ENCODE results near the gene CLGN.

DNA sequence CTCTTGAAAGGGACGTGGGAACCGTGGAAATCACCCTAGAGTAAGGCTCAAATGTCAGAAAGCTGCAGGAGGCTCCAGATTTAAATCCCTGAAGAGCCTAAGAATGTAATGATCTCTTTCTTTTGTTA lies 1.6 kb upstream of the ELF2 start:
- PRO-cap, 4 experiments: no peak in any of the 4 experiments
- RAMPAGE, long total RNA, 4 experiments: no peak in any of the 4 experiments

DNA sequence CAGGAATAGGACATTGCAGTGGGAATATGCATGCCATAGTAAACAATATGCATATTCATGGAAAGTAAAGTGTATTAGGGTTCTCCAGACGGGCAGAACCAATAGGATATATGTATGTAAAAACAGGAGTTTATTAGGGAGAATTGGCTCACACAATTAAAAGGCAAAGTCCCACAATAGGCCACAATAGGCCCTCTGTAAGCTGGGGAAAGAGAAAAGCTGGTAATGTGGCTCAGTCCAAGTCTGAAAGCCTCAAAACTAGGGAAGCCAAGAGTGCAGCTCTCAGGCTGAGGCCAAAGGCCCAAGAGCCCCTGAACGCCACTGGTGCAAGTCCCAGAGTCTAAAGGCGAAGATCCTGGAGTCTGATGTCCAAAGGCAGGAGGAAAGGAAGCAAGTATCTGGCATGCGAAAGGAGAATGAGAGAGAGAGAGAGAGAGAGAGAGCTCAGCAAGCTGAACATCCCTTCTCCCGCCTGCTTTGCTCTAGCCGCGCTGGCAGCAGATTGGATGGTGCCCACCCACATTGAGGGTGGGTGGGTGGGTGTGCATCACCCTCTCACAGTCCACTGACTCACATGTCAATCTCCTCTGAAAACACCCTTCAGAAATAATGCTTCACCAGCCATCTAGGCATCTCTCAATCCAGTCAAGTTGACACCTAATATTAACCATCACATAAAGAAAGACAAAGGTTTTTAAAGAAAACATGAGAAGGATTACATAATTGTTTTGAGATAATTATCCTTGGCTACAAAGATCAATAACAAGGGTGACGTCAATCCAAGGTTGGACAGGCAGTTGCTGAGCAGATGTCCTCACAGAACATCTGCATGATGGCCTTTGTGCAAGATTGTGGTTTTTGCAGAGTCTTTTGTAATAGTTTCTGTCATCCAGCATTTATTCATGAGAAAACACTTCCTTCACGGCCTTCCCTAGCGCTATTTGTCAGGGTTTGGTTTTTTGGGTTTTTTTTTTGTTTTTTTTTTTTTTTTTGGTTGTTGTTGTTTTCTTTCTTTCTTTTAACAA lies 31.0 kb upstream of the ELF2 start:
- PRO-cap, 4 experiments: no peak in any of the 4 experiments
- RAMPAGE, long total RNA, 4 experiments: no peak in any of the 4 experiments

DNA sequence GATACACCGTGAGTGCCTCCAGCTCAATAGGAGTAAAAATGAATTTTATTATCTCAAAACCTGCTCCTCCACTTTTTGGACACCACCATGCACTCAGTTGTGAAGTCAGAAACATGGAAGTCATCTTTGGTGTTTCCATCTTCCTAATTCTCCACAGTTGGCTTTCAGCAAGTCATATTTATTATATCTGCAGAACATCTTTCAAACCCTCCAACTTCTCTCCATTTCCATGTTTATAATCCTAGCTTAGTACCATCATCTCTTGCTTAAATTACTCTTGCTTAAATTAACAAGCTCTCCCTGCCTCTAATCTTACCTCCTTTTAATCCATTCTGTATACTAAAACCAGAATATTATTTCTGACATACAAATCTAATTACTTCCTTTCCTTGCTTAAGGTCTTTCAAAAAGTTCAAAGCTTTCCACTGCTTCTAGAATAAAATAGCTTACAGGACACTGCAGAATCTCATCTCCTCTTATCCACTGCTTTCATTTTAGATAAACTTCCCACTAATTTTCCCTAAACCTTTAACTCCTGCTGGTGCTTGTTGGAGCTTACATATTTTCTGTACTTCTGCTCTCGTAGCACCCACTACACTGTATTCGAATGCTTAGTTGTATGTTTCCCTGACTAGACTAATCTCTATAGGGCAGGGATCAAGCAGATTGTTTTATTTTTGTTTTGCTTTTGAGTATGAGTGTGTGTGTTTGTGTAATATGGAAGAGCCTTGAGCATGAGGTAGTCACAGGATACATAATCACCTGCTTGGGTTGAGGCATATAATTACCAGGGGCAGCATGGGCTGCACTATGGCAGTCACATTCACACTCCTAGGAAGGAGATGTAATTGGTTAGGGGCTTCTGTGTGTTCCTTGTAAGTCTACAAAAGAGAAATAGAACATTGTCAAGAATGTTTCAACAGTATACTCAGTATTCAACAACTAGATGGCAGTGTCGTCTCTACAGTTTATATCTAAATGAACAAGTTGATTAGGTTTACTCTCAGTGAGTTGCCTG lies 50.9 kb upstream of the RAB33B start:
- PRO-cap, 4 experiments: no peak in any of the 4 experiments
- RAMPAGE, long total RNA, 4 experiments: no peak in any of the 4 experiments

- PRO-cap, 4 experiments: no peak in any of the 4 experiments
- RAMPAGE, long total RNA, 4 experiments: no peak in any of the 4 experiments
Measured at GRCh38 chr4:139409473-139410159, 44.3 kb upstream of the RAB33B start.

- PRO-cap, 4 experiments: no peak in any of the 4 experiments
- RAMPAGE, long total RNA, 4 experiments: start-site peak on the plus strand in 1 of 4 experiments, at chr4:139410353-139410634 at its widest, 7 reads per replicate
Measured at GRCh38 chr4:139410237-139410877, 43.6 kb upstream of the RAB33B start.

GRCh38 chr4:139623127-139623359 lies 42.6 kb upstream of the MGST2 start:
- PRO-cap, 4 experiments: no peak in any of the 4 experiments
- RAMPAGE, long total RNA, 4 experiments: no peak in any of the 4 experiments

- PRO-cap, 4 experiments: no peak in any of the 4 experiments
- RAMPAGE, long total RNA, 4 experiments: no peak in any of the 4 experiments
Measured at GRCh38 chr4:139736355-139736714, 70.7 kb downstream of the MGST2 start.

- PRO-cap, 4 experiments: no peak in any of the 4 experiments
- RAMPAGE, long total RNA, 4 experiments: no peak in any of the 4 experiments
Measured at GRCh38 chr4:139901840-139902560, 236.4 kb downstream of the MGST2 start.

GRCh38 chr4:140028499-140029417 lies 125.2 kb downstream of the MAML3 start:
- PRO-cap, 4 experiments: no peak in any of the 4 experiments
- RAMPAGE, long total RNA, 4 experiments: start-site peak on the minus strand in 1 of 4 experiments, at chr4:140028973-140029127 at its widest, 21 reads per replicate

GRCh38 chr4:140049893-140050347 lies 104.1 kb downstream of the MAML3 start:
- PRO-cap, 4 experiments: no peak in any of the 4 experiments
- RAMPAGE, long total RNA, 4 experiments: no peak in any of the 4 experiments

DNA sequence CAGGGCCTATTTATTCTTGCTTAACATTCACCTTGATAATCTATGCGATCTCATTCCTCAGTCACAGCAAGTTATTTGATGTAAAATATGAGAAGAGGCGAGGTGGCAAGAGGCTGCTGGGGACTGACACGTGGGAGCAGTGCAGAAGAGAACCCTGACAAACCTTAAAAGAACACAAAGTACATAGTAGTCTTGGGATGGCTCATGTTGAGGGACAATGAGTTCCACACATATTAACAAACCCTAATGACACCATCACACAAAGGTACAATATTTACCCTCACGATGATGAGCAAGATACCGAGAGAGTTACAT lies 57.5 kb downstream of the MAML3 start:
- PRO-cap, 4 experiments: no peak in any of the 4 experiments
- RAMPAGE, long total RNA, 4 experiments: no peak in any of the 4 experiments

DNA sequence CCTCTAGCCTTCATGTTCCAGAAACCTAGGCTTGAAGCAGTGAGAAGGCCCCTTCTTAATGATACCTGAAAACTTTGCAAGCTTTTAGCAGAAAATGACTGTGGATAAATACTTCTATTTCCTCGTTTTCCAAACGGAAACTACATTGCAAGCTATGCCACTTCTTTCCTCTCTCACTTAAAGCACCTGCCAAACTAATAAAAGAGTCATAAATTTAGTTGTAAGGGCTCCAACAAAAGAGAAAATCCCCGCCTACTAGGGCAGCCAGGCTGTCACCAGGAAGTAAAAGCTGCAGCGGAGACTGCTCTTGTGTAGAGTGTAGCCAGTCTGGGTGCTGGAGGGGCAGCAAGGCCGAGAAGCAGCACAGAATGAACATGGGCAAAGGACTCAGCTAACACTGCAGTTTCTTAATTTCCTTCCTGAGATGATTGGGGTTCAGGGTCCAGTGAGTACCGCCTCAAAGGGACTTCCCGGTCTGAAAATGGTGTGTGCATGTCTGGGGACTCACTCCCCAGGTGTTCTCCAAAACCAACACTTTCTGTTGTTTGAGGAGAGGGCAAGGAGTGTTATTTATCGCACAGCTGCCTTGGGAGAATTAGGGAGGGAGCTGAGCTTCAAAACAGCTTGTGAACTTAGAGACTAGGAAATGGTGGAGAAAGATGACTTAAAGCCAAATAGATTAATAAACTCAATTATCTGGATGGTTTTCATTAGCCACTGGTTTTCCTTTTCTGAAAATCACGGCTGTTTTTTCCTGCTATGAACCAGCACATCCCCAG lies 89.4 kb upstream of the MAML3 start:
- PRO-cap, 4 experiments: peak in 4 of 4 experiments; most common plus-strand start position 314 of the sequence (in 4); most common minus-strand start position 284 of the sequence (in 2)
- RAMPAGE, long total RNA, 4 experiments: no peak in any of the 4 experiments

DNA sequence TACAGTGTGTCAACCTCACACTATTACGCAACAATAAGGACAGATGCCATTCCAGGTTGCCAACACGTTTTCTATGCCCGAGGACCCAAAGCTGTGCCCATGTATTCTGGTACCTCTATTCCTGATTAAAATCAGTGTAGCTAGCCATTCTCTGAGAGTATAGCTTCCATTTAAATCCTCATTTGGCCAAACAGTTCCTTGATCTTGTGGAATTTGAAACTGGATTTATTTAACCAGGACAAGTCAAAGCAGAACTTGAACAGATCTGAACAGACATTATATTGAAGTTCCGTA lies 833 bp downstream of the SCOC start:
- PRO-cap, 4 experiments: no peak in any of the 4 experiments
- RAMPAGE, long total RNA, 4 experiments: no peak in any of the 4 experiments

- PRO-cap, 4 experiments: peak in 1 of 4 experiments; most common plus-strand start chr4:140427731 (in 1); most common minus-strand start chr4:140427607 (in 1)
- RAMPAGE, long total RNA, 4 experiments: start-site peak on the minus strand in 1 of 4 experiments, at chr4:140427615-140427658 at its widest, 12 reads per replicate
Measured at GRCh38 chr4:140427524-140428083, at the start of gene CLGN. TSS of gene CLGN (minus strand) at chr4:140427648.

- PRO-cap, 4 experiments: no peak in any of the 4 experiments
- RAMPAGE, long total RNA, 4 experiments: no peak in any of the 4 experiments
Measured at GRCh38 chr4:140666895-140667552, 89.2 kb downstream of the TBC1D9 start.

DNA sequence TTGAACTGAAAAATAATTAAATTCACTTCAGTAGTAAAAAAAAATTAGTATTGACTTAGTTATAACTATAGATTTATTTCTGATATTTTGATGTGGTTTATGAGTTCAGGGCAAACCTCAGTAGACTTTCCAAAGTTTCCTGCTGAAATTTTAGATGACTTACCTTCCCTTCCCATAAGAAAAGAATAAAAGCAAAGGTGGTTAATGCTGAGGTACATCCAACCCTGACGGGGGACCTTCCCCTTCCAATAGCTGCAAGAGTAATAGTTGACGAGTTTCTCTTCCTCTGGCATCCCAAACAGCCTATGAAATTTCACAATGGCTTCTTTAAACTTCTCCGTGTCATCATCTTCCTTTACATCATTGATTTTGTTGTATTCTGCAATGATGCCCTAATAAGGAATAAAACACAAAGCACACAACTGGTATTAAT lies 76.7 kb downstream of the TBC1D9 start:
- PRO-cap, 4 experiments: no peak in any of the 4 experiments
- RAMPAGE, long total RNA, 4 experiments: start-site peak on the minus strand in 1 of 4 experiments, centred at position 173 of the sequence, 31 reads per replicate

GRCh38 chr4:140698227-140698697 lies 57.9 kb downstream of the TBC1D9 start:
- PRO-cap, 4 experiments: no peak in any of the 4 experiments
- RAMPAGE, long total RNA, 4 experiments: no peak in any of the 4 experiments

GRCh38 chr4:141132065-141133048 lies 912 bp downstream of the RNF150 start:
- PRO-cap, 4 experiments: peak in 4 of 4 experiments; most common plus-strand start chr4:141132917 (in 4); most common minus-strand start chr4:141132246 (in 4)
- RAMPAGE, long total RNA, 4 experiments: no peak in any of the 4 experiments

DNA sequence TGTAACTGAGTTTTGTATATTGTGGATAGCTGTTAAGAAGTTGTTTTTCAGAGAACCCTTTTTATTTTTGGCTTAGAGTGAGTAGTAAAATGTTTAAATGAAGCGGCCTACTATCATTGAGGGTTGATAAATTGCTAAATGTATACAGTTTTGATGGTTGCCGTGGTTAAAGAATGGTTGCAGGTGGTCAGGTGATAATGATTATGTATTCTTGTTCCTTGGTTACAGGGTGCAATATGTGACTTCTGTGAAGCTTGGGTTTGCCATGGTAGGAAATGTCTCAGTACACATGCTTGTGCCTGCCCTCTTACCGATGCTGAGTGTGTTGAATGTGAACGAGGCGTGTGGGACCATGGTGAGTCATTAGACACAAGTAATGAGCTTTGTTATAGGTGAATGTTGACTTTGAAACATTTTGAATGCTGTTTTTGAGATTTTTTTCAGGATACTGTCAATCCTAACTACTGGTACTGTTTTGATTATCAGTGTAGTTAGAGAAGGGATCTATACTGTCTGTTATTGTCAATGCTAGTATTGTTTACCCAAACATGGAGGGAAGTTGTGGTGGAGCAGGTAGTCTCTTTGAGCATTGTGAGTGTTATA lies 8.7 kb downstream of the ZNF330 start:
- PRO-cap, 4 experiments: no peak in any of the 4 experiments
- RAMPAGE, long total RNA, 4 experiments: no peak in any of the 4 experiments

DNA sequence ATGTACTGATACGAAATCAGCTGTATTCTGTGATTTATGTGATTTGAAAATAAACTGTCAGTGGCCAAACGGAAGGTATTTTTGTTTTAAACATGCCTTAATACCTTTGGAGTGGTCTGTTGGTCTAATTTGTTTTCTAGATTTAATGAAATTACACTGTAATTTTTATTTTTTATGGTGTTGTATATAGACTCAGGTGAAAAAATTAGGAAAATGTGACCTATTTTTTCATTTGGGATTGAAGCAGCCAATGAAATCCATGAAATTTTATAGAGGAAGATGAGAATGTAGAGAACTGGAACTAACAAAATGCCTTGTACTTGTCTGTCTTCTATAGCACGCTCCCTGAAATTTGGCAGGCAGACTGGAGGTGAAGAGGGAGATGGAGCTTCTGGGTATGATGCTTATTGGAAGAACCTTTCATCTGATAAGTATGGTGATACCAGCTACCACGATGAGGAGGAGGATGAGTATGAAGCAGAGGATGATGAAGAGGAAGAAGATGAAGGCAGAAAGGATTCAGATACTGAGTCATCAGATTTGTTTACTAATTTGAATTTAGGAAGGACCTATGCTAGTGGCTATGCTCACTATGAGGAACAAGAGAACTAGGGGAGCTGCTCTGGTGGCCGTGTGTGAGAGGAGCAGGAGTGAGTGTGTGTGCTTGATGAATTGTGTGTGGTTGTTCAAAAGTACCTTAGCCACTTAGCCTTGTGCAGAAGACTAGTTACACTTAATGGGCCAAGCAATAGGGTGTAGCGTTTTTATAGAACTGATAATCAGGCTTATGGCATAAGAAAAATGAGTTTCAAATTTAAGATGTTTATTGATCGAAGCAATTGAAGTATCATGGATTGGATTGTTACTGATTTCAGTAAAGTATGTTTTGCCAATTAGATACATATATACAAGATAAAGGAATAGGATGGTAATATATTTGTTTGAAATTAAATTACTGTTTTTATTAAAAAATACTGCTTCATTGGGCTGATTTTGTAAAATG lies 13.0 kb downstream of the ZNF330 start:
- PRO-cap, 4 experiments: no peak in any of the 4 experiments
- RAMPAGE, long total RNA, 4 experiments: no peak in any of the 4 experiments

Measured in spleen (tissue), 7 donors.